ENCODE results near the genes PARVA and BMAL1.

DNA sequence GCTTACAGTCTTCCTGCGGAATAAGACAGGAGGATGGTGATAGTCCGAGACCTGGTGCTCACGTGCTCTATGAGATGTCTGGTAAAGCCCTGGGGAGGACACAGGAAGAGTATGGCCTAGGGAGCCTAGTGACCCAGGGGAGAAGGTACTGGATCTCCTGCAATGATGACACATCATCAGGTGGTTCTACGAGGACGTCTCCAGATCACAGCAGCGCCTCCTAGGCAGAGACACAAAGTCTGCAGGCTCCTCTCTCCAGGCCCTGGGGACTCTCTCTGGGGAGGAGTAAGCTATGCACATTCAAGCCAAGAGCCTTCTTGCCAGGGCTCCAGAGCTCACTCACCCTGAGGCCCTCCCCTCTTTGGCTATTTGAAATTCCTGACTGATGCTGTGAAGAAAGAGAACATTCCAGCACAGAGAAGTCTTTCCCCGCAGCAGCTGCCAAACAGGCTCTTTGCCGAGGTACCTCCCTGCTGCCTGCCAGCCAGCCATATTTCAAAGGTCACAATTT lies 205.0 kb downstream of the CSNK2A3 start:
- PRO-cap, 3 experiments = no peak in any of the 3 experiments
- RAMPAGE, long total RNA, 4 experiments = no peak in any of the 4 experiments
- RRBS = no CpG with 5 or more reads among the region's 8 CpGs

GRCh38 chr11:11155557-11156431 lies 197.3 kb downstream of the CSNK2A3 start:
- PRO-cap, 3 experiments = no peak in any of the 3 experiments
- RAMPAGE, long total RNA, 4 experiments = no peak in any of the 4 experiments
- RRBS = 17% methylated on average over 3 of the region's 28 CpGs

- PRO-cap, 3 experiments = no peak in any of the 3 experiments
- RAMPAGE, long total RNA, 4 experiments = no peak in any of the 4 experiments
- RRBS = no CpG with 5 or more reads among the region's 6 CpGs
Observed at GRCh38 chr11:11611379-11611726, 10.5 kb downstream of the GALNT18 start.

DNA sequence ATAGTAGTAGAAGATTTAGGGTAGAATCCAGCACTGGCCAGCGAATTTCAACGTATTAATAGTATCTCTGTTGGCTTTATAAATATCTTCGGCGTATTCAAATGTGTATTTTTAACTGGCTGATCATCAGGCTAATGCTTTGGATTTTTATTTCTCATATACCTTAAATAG lies 1.1 kb downstream of the USP47 start:
- PRO-cap, 3 experiments = no peak in any of the 3 experiments
- RAMPAGE, long total RNA, 4 experiments = no peak in any of the 4 experiments
- RRBS = no CpG with 5 or more reads among the region's 4 CpGs

GRCh38 chr11:11957692-11957951 lies 50.8 kb downstream of the DKK3 start:
- PRO-cap, 3 experiments = no peak in any of the 3 experiments
- RAMPAGE, long total RNA, 4 experiments = no peak in any of the 4 experiments
- RRBS = no CpG with 5 or more reads among the region's 3 CpGs

GRCh38 chr11:11993795-11994413 lies 14.5 kb downstream of the DKK3 start:
- PRO-cap, 3 experiments = no peak in any of the 3 experiments
- RAMPAGE, long total RNA, 4 experiments = no peak in any of the 4 experiments
- RRBS = no CpG with 5 or more reads among the region's 11 CpGs

GRCh38 chr11:12019931-12020333 lies 11.5 kb upstream of the DKK3 start:
- PRO-cap, 3 experiments = no peak in any of the 3 experiments
- RAMPAGE, long total RNA, 4 experiments = no peak in any of the 4 experiments
- RRBS = no CpG with 5 or more reads among the region's 2 CpGs

GRCh38 chr11:12076039-12077058 lies 34.0 kb upstream of the MICAL2 start:
- PRO-cap, 3 experiments = no peak in any of the 3 experiments
- RAMPAGE, long total RNA, 4 experiments = start-site peak on the minus strand in 1 of 4 experiments, at chr11:12076092-12076108 at its widest, 17 reads per replicate
- RRBS = no CpG with 5 or more reads among the region's 17 CpGs

DNA sequence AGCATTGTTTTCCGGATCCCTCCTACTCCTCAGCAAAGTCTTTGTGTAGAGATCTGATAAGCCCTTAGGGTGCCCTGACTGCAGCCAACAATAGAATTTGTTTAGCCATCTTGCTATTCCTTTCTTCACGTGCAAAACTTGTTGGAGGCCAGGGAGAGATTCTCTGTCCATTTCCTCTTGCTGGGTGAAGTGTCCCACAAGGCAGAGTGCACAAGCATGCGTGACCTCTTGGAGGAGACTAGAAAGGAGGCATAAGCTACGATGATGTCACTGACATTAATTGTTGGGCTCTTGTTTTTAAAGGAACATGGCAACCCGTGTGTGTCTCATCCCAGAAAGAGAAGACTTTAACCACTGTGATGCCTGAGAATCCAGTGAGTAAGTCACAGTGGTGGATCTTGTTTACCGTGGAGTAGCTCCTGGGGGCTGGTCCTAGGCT lies 27.7 kb downstream of the MICAL2 start:
- PRO-cap, 3 experiments = no peak in any of the 3 experiments
- RAMPAGE, long total RNA, 4 experiments = no peak in any of the 4 experiments
- RRBS = no CpG with 5 or more reads among the region's 6 CpGs

- PRO-cap, 3 experiments = no peak in any of the 3 experiments
- RAMPAGE, long total RNA, 4 experiments = start-site peak on the plus strand in 1 of 4 experiments, at chr11:12239471-12239481 at its widest, 28 reads per replicate
- RRBS = no CpG with 5 or more reads among the region's 8 CpGs
Observed at GRCh38 chr11:12239248-12239832, 128.9 kb downstream of the MICAL2 start.

DNA sequence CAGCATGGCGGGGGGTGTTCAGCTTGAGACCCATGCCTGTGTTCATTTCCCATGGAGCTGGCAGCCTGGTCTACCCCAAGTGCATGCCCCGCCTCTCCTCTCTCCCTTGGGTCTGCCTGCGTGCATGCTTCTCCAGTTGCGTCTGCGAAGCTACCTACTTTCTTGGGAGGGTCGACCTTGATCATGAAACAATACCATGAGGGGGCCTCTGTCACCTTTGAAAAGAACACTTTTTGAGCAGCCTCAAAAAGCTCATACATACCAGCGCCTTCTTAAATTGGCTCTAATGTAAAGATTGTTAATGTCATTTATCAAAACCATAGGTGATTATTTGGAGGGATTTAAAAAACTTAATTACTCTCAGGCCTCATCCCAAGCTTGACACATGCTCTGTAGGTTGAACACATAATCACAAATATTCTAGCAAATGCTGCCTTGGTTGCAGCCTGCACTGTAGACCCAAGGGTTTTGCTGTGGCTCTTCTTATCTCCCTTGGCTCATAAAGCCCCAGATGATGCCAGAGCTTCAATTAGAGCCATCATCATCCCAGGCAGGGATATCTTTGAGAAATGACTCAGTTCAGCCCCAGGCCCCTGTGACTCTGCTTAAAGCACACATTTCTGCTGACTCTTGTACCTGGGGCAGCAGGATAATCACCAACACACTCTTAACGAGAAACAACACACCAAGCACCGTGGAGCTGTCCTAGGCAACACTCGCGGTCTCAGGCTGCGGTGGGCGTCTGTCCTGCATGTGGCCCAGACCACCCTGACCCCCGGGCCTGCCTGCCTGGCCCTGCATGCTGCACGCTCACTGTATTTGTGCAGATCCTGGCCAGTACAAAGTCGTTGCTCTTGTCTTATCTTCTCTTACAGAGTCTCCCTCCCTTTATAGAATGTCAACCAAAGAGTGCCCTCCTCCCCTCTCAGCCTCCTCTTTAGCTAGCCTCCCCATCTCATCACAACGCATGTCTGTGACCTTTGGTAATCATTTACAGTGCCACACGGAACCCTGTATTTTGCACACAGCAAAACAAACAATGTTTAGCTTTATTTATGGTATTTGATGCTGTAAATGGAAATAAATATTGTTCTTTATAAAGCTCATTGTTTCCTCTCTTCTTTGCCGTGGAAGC lies 114.3 kb upstream of the PARVA start:
- PRO-cap, 3 experiments = no peak in any of the 3 experiments
- RAMPAGE, long total RNA, 4 experiments = no peak in any of the 4 experiments
- RRBS = no CpG with 5 or more reads among the region's 19 CpGs

GRCh38 chr11:12377254-12377706 lies at the start of gene PARVA:
Gene PARVA (plus strand): TSS chr11:12377571.
- PRO-cap, 3 experiments = peak in 3 of 3 experiments; most common plus-strand start chr11:12377565 (in 3); most common minus-strand start chr11:12377649 (in 2)
- RAMPAGE, long total RNA, 4 experiments = start-site peak on the plus strand in 2 of 4 experiments, at chr11:12377589-12377630 at its widest, 455 to 525 reads per replicate
- RRBS = 2% methylated on average over 8 of the region's 39 CpGs

- PRO-cap, 3 experiments = no peak in any of the 3 experiments
- RAMPAGE, long total RNA, 4 experiments = no peak in any of the 4 experiments
- RRBS = no CpG with 5 or more reads among the region's 5 CpGs
Observed at GRCh38 chr11:12397616-12398144, 20.3 kb downstream of the PARVA start.

DNA sequence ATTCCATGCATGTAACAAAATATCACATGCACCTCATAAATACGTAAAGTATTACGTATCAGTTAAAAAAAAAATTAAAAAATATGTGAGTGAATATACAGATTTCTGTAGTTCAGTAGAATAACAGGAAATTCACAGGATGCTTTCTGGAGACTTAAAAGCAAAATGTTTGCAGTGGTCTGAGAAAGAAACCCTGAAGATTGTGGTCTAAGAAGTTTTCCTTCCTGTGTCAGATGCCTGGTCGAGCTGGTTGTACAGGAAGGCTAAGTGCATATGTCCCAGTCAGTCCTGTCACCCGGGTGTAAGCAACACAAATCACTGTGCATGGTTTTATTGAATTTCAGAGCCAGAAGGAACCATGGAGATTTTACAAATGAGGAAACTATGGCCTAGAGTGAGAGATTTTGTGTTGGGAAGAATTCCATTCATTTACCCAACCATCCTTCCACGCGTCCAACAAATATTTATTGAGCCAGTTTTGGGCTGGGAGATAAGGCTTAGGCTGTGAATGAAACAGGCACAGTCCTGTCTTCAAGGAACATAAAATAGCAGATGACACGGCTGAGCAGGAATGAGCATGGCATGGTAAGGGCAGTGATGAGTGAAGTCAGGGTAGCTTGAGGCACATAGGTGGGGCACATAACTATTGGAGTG lies 51.5 kb downstream of the TEAD1 start:
- PRO-cap, 3 experiments = no peak in any of the 3 experiments
- RAMPAGE, long total RNA, 4 experiments = no peak in any of the 4 experiments
- RRBS = no CpG with 5 or more reads among the region's 7 CpGs

GRCh38 chr11:12767024-12767345 lies 92.8 kb downstream of the TEAD1 start:
- PRO-cap, 3 experiments = no peak in any of the 3 experiments
- RAMPAGE, long total RNA, 4 experiments = no peak in any of the 4 experiments
- RRBS = no CpG with 5 or more reads among the region's 1 CpG

DNA sequence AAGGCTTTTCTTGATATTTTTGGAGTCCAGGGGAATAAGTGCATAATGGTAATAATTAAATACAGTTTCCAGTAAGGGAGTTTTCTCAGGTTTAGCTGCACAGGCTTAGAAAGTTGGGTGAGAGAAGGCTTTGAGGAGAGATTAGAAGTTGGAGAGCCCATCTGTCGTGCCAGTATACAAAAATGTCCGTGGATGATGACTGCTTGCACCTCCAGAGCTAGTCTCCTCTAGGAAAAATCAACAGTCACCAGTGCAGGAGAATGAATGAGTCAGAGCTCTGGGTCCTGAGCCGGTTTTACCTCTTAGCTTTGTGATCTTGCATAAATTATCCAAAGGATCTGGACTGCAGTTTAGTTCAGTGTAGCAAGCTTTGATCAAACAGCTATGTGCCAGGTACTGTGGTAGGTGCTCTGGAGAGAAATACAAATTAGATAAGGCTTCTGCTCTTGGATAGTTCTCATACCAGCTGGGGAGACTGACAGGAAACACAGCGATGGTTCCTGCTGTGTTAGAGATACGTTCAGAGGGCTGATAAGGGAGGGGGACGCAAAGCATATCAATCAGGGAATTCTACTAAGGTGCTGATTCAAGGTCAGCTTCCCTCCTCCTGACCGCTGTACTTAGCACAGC lies 125.9 kb downstream of the TEAD1 start:
- PRO-cap, 3 experiments = no peak in any of the 3 experiments
- RAMPAGE, long total RNA, 4 experiments = no peak in any of the 4 experiments
- RRBS = no CpG with 5 or more reads among the region's 7 CpGs

DNA sequence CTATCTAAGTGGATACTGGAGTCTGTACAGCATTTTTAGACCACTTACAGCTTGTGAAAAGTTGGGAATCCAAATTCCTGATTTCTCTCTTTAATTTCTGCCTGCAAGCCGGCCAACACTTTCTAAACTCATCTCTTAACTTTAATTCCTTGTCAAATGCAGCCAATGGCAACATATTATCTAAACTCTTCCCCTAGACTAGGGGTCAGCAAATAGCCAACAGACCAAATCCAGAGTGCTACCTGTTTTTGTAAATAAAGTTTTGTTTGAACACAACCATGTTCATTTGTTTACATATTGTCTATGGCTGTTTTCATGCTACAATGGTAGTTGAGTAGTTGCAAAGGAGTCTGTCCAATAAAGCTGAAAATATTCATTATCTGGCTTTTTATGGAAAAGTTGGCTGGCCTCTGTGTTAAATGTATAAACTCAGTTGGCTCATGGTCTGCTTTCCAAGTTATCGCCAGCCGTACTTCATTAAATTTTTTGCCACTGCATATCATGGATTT lies 37.2 kb upstream of the RASSF10 start:
- PRO-cap, 3 experiments = no peak in any of the 3 experiments
- RAMPAGE, long total RNA, 4 experiments = no peak in any of the 4 experiments
- RRBS = no CpG with 5 or more reads among the region's 3 CpGs

DNA sequence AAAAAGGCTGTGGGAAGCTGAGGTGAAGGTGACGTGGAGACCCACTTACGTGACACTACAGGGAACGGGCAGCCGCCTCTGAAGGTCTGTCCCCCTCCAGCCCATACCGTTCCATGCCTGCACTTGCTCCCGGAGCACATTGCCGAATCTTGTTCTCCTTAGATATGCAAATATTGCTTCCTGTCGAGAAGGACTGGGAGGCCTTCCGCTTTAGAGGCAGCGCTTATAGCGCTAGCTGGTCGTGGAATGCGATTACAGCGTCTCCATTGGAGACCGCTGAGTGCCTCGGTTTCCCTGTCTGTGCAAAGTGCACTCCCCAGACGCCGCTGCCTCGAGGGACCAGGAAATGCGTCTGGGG lies 559 bp upstream of the RASSF10 start:
- PRO-cap, 3 experiments = no peak in any of the 3 experiments
- RAMPAGE, long total RNA, 4 experiments = no peak in any of the 4 experiments
- RRBS = no CpG with 5 or more reads among the region's 20 CpGs

DNA sequence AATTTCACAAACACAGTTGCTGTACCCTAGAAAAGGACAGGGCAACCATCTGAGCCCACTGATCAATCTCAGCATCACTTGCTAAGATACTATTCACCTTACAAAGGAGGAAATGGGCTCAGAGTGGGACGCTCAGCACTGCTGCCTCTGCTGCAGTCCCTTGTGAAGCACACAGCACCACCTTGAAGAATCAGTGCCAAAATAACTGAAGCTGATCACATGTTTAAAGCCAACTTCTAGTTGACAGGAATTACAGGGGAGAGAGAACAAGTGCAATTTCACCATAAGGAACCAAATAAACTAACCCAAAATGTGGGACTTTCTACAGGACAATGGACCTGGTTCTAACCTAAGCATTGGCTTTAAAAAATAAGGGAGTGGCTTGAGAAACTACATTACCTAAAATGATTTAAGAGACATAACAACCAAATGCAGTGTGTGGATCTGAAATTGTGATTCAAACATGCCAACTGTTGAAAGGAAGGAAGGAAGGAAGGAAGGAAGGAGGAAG lies 35.2 kb downstream of the RASSF10 start:
- PRO-cap, 3 experiments = no peak in any of the 3 experiments
- RAMPAGE, long total RNA, 4 experiments = no peak in any of the 4 experiments
- RRBS = no CpG with 5 or more reads among the region's 1 CpG

- PRO-cap, 3 experiments = peak in 3 of 3 experiments; most common plus-strand start chr11:13277814 (in 1); most common minus-strand start chr11:13278048 (in 3)
- RAMPAGE, long total RNA, 4 experiments = start-site peak on the plus strand in 3 of 4 experiments, at chr11:13277860-13277887 at its widest, 166 to 462 reads per replicate
- RRBS = 1% methylated on average over 68 of the region's 97 CpGs
Observed at GRCh38 chr11:13277571-13278414, at the start of gene BMAL1. Gene BMAL1 (plus strand): TSS chr11:13277790.

Data from adrenal gland (tissue), 7 donors.